PC-3 (cell line): ENCODE results near the gene MBNL2.

- RAMPAGE, long total RNA, result no peak
Observed at GRCh38 chr13:94291811-94292535, 187.5 kb downstream of the DCT start.

DNA sequence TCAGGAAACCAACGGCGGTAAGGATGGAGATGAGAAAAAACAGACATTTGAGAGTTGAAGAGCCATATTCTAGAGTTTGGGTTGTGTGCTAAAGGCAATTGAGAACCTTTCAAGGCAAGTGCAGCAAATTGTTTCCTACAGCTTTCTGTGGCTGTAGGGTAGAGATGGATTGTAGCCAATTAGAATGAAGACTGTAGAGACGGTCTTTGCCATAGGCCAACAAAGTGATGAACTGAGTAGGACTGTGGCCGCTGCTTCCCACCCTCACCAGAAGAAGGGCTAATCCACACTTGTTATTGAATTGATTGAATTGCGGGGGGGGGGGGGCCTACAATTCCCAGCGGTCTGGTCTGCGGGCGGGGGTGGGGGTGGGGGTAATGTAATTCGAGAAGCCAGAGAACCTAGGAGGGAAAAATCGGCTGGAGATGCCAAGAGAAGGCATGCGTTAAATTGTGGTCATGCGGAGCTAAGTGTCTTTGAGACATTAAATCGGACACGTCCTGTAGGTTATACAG lies 674 bp upstream of the GPR180 start:
- RAMPAGE, long total RNA, result no peak

- RAMPAGE, long total RNA, result no peak
Observed at GRCh38 chr13:95300483-95300721, 849 bp downstream of the ABCC4 start.

DNA sequence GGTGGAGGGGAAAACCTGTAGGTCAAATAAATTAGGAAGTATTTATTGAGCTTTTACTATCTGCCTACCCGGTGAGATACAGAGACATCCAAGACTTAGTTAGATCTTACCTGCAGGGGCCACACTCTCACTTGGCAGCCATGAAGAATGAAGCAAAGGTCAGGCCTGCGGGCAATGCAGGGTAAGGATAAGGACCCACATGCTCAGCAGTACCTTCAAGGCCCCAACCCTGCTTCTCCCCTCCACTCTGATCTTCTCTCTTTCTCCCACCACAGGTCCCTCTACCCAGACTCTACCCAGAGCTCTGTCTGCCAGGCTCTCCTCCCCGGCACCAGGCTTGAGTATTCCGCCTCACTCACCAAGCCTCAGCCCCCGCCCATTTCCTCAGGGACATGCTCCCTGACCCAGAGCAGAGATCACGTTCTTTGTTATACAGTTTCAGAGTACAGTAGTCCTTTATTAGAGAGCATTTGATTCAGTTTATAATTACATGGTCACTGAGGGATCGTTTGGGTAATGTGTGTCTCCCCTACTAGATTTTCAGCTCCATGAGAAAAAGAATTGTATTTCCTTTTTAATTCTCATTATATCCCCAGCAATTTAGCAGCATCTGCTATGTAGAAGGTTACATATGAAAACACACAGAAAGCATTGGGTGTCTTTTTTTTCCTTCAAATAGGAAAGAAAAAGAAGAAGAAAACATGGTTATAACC lies 18.8 kb upstream of the CLDN10 start:
- RAMPAGE, long total RNA, result no peak

- RAMPAGE, long total RNA, result no peak
Observed at GRCh38 chr13:95897890-95898602, 155.2 kb downstream of the UGGT2 start.

GRCh38 chr13:97109737-97110270 lies 112.3 kb upstream of the MBNL2 start:
- RAMPAGE, long total RNA, result no peak

DNA sequence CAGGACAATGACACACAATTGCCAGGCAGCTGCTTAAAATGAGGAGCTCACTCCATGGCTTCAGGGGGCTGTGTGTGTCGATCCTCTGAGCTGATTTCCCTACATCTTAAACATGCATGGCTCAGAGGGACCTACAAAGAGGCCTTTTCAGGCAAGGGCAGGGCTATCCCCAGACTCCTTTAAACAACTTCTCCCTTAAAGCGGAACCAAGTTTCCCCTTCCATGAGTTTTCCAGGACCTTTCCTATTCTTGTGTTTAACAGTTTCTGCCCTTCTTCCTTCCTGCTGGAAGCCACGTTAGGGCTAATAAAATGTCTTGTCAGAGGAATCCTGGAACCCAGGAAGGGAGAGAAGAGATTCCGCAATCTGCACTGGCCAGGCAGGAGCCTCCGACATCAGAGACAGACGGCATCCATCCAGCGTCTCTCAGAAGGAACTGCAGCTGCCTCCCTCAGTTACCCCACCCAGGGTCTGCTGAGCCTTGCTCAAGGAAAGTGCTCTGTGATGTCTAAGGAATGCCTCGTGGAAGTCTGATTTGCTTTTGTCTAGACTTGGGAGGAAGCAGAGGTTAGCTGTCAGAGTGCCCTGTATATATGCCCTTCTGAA lies 107.2 kb upstream of the MBNL2 start:
- RAMPAGE, long total RNA, result no peak

GRCh38 chr13:97116643-97117307 lies 105.4 kb upstream of the MBNL2 start:
- RAMPAGE, long total RNA, result no peak

GRCh38 chr13:97221812-97223103 lies at the start of gene MBNL2:
Gene MBNL2 (plus strand): TSS chr13:97222333.
- RAMPAGE, long total RNA, result start-site peak on the plus strand at chr13:97222295-97222376, 15 and 36 reads in 2 replicates

GRCh38 chr13:97226718-97227873 lies 5.0 kb downstream of the MBNL2 start:
- RAMPAGE, long total RNA, result no peak

GRCh38 chr13:97308693-97309148 lies 86.6 kb downstream of the MBNL2 start:
- RAMPAGE, long total RNA, result no peak

GRCh38 chr13:97319152-97319632 lies 97.1 kb downstream of the MBNL2 start:
- RAMPAGE, long total RNA, result no peak

GRCh38 chr13:97328118-97328737 lies 105.7 kb upstream of the RAP2A start:
- RAMPAGE, long total RNA, result no peak

DNA sequence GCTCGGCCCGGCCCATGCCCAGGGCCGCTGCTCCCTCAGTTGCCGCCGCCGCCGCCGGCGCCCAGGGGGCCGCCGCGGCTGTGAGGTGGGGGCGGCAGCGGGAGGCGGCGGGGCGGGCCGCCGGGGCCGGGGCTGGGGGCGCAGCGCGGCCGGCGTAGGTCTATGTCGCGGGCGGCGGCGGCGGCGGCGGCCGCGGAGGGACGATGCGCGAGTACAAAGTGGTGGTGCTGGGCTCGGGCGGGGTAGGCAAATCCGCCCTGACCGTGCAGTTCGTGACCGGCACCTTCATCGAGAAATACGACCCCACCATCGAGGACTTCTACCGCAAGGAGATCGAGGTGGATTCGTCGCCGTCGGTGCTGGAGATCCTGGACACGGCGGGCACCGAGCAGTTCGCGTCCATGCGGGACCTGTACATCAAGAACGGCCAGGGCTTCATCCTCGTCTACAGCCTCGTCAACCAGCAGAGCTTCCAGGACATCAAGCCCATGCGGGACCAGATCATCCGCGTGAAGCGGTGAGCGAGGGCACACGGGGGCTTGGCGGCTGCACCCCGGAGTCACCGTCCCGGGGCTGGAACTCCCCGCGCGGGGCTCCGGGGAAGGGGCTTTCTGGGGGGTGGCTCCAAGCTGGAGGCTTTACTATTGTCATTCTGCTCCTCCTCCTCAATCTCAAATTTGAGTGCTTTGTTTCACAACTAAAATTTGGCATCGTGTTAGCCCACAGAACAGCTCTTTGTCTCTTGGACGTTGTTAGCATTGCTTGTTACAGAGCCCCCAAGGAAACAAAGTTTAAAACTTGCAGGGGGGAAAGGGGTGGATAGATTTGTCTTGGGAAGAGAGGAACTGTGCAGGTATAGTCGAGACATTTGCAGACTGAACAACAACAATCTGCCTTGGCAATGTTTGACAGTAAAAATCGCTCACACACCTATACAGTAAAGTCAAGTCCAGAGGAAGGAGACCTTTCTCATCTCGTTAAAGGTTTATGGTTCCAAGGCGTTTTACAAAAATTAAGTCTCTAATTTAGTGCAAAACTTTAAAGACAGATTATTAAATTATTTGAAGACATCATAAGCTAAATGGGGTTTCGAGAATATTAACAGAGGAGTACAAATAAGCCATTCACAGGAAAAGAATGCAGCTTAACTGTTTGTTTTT lies 679 bp downstream of the RAP2A start:
- RAMPAGE, long total RNA, result no peak

DNA sequence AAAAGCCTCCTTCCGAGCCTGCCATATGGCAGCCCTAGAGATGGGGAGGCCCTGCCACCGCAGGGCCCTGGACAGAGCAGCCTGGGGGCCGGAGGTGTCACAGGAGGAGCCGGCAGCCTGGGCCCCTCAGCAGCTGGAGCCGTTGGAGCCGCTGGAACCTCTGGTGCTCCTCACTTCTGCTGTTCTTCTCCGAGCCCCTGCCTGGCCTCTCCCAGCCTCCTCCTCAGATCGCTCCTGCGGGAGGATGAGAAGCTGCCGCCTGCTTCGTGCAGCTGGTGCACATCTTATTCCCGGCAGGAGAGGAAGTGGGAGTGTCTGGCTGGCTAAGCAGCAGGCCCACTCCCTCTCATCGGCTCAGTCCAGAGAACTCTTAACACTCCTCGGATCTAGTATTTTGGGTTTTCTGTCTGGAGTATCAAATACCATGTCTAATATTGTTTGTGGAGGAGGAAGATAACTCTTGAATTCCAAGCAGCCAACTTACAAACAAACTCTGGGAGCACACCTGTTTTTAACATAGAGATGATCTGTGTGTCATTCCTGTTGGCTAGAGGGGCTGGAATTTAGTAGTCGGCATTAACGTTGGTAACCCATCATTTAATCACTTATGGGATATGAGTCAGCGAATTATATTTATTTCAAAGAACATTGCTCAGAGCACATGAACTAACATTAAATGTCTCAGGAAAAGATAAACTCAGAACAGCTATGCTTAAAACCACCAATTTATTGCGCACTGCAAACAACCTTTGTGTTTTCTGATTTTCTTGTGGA lies 37.1 kb upstream of the RNF113B start:
- RAMPAGE, long total RNA, result no peak

DNA sequence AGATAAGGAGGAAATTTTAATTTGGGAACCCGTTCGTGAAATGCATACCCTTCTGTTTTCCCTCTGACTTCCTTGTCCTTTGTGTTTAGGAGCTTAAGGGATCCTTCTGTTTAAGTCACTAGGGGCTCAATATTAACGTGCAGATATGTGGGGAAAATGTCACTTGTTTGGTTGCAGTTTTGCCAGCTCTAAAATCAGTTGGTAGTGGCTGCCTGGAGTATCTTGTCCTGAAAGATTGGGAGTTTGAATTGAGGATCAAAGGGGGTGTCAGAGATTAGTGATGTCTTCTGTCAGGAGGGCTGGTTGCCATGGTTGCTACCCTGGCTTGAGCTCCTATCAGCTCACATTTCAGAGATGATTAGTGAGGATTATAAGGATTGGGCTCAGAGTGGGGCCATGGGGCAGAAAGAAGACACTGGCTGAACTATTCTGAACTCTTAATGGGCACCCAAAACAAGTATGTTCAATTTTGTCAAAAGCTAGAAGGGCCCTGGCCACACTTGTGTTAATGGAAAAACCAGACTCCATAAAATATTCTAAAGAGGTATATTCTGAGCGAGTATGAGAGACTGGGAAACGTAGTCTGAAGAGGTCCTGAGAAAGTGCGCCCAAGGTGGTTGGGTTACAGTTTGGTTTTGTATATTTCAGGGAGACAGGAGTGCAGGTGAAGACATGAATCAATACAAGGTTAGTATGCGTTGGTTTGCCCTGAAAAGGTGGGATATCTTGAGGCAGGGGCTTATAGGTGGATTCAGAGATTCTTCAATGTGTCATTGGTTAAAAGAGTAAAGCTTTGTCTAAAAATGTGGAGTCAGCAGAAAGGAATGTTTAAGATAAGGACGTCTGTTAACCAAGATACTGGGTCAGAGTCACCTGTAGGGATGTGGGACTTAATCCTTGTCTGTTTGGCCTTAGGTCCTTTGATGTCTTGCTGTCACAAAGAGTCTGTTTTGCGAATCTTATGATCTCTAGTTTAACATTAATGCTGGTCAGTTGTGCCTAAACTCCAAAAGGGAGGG lies 95.7 kb upstream of the RNF113B start:
- RAMPAGE, long total RNA, result no peak

DNA sequence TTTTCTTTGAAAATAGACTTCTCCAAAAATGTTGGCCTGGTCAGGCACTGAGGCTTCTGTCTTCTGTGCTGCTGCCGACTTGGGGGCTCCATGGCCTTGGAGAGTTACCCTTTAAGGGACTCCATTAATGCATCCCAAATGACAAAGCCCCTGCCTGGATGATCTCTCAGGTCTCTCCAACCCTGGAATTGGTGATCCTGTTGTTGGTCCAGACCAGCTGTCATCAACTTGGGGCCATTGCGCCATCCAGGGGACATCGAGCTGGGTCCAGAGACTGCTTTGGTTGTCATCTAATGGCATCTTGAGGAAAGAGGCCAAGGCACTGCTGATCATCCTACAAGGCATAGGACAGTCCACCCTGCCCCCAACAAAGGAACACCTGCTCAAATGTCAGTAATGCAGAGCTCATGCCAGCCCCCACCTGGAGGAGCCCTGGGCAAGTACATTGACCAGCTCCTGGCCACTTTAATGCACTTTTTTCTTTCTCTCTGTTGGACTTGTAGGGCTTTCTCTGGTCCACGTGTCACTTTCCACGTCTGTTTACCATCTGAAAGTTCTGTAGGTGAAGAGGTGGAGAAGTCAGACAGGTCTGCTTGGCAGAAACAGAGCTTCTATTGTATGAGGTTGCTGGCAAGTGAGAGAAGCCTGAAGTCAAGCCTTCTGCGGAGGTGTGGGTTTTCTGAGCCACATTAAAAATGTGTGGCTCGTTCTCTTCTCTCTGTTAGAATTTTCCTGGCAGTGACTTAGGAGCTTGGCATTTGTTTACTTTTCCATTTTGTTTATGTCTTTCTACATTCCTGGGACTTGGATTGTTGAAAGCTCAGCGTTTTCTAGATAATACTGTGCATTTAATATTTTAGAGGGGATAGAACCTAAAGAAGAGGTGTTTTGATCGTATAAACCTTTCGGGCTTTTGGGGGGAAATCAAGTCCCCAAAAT lies 124.0 kb upstream of the RNF113B start:
- RAMPAGE, long total RNA, result no peak

- RAMPAGE, long total RNA, result no peak
Observed at GRCh38 chr13:98430897-98431573, 145.9 kb downstream of the STK24 start.

- RAMPAGE, long total RNA, result no peak
Observed at GRCh38 chr13:98518959-98519604, 57.8 kb downstream of the STK24 start.

DNA sequence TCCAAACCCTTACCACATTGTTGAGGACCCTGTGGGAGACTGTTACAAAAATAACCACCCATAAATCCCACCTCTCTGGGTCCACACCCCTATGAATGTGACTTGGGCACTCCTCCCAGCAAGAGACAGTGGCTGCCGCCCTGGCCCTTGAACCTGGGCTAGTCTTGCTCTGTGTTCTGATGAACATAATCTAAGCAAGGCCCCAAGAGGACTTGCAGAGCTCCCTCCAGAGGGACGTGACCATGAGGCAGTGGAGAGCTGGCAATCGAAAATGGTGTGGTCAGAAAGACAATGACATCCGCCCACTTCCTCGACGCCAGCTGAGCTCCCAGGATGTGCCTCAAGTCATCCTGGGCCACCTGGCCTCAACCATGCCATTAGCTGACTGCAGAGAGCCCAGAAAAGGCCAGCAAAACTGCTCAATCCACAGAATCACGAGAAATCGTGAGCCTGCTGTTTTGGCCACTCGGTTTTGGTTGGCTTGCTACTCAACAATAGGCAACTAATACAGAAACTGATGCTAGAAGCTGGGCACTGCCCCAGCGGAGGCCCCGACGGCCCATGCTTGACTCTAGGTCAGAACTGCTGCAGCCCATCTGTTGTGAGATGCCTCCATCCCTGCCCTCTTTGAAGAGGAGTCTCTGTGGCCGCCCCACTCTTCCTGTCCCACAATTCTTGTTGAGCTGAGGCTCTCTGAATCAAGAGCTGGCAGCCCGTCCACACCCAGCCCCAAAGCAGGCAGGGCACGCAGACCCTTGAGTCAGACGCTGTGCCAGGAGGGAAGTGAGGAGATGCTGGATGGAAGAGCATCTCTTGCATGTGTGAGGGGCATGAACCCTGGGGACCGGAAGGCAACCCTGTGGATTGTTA lies 53.3 kb downstream of the STK24 start:
- RAMPAGE, long total RNA, result no peak